Cardiac atrium fibroblast (primary cell): ENCODE results near the genes H3C3, H2BC5 and H3C4.

DNA sequence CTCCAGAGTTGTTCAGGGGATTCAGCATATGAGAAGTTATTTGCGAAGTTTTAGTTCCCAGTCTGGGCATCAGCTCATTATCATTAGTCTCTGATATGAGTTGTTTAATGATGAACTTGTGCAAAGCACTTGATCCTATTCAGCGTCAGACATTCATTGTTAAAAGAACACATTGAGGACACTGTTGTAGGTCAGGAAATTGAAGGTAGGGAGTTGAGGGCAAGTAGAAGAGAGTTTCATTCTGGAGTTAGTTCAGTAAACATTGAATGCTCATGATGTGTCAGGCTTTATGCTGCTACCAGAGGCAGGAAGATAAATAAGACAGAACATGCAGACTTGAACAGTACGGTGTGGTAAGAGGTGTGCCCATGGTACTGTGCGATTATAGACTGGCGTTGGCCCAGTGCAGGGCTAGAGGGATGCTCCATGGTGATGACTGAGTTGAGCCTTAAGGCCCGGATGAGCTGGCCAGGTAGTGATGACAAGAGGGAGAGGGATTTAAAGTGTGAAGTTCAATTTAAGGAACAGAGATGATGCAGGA lies 50.7 kb downstream of the CARMIL1 start:
- RAMPAGE, long total RNA, result no peak

GRCh38 chr6:25534891-25535441 lies 117.0 kb upstream of the SCGN start:
- RAMPAGE, long total RNA, result no peak

GRCh38 chr6:25600072-25600731 lies 51.8 kb upstream of the SCGN start:
- RAMPAGE, long total RNA, result no peak

DNA sequence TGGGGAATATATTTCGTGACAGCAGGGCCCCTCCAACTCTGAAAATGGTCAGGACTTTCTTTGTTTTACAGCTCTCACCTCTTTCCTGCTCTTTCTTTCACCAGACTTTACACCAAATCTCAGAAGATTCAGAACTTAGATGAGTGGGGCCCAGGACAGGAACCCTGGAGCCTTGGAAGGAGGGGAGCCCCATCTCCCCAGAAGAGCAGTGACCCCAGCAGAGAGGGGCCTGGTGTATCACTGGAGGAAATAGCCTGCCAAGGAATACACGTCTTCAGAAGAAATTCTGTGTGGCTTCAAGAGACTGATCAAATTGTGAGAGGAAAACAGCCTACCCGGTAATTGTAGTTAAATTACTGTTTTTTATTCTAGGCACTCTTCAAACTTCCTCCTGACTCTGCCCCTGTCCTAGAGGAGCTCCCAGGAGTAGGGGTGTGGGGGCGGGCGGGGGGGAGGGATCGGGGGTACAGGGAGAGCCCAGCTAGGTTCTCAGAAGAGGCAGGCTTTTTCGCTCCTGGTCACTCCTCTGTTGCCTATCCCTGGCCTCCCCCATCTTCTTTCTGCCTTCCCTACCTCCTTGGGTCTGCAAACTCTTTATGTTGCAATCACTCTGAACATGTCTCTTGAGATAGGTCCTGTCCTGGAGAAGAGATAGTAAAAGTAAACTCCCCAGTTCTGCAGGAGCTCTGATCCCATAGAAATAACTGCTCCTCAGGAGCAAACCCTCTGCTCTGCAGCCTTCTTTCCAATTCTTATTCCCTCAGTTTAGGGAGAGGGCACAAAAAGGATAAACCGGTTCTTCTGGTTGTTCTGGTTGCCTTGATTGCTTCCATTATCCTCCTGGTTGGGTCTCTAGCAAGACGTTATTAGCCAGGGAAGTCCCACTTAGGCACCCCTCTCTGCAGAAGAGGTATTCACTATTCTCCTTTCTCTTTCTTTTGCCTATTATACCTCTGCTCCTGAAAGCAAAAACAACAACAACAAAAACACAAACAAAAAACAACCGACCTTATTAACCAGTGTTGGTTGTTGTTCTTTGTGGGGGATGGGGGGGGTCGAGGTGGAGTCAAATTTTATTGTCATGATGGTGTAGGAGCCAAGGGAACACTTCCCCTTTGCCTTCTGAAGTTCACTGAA lies 711 bp downstream of the TRIM38 start:
- RAMPAGE, long total RNA, result no peak

DNA sequence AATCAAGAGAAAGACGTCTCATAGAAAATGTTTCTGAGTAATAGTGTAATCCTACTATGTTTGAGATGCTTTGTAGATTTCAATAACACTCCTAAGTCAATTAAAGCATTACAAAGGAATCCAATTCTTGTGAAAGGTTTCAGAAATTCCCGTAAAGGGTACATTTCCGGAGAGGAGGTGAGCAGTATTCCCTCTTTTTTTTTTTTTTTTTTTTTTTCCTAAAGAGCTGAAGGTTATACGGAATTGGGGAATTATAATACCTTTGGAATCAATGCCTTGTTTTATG lies 523 bp upstream of the H3C1 start:
- RAMPAGE, long total RNA, result no peak

- RAMPAGE, long total RNA, result no peak
These were observed 1.1 kb downstream of the H3C2 start for GRCh38 chr6:26030908-26031145.

GRCh38 chr6:26045336-26046103 lies at the start of gene H3C3:
TSS of gene H3C3 (plus strand) at chr6:26045384.
- RAMPAGE, long total RNA, result no peak

DNA sequence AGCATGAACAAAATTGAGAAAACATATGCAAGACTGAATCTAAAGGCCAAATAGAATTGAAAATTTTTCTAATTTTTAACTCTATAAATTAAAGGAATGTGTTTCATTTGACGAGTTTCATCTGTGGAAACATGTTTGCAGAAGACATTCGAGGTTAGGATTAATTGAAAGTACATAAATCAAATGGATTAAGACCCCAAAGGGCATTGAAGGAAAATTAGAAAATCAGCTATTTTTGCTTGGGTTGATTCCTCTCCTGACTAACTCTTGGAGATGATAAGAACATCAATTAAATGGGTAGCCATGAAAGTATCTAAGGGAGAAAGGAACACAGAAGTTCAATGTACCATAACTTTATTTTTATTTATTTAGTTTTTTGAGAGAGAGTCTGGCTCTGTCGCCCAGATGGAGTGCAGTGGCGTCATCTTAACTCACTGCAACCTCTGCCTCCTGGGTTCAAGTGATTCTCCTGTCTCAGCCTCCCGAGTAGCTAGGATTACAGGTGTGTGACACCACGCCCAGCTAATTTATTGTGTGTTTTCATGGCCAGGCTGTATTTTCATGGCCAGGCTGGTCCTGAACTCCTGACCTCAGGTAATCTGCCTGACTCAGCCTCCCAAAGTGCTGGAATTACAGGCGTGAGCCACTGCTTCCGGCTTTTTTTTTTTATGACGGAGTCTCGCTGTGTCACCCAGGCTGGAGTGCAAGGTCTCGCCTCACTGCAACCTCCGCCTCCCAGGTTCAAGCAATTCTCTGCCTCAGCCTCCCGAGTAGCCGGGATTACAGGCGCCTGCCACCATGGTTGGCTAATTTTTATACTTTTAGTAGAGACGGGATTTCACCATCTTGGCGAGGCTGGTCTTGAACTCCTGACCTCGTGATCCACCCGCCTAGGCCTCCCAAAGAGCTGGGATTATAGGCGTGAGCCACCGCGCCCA lies 3.7 kb downstream of the H1-2 start:
- RAMPAGE, long total RNA, result no peak

DNA sequence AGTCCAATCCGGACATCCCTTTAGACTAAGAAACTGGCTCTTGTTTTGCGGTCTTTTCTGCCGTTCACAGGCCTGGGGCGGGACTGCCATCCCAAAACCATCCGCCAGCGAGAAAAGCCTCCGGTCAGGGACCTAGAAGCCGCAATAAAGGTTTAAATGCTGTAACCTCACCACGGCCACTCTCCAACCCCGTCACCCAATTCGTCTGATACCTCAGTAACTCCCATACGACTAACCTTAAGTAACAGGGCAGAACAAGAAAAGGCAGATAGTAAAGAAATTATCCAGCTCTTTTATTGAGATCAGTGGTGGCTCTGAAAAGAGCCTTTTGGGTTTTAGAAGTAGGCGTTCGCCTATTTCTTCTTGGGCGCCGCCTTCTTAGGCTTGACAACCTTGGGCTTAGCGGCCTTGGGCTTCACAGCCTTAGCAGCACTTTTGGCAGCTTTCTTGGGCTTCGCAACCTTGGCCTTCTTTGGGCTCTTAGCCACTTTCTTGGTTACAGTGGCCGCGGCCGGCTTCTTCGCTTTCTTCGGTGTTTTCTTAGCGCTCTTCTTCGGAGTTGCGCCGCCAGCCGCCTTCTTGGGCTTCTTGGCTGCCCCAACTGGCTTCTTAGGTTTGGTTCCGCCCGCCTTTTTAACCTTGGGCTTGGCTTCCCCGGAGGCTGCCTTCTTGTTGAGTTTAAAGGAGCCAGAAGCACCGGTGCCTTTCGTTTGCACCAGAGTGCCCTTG lies 672 bp downstream of the H1-2 start:
- RAMPAGE, long total RNA, result no peak

- RAMPAGE, long total RNA, result no peak
These were observed 1.3 kb downstream of the H2AC6 start for GRCh38 chr6:26125142-26125766.

GRCh38 chr6:26138555-26139184 lies 14.7 kb downstream of the H2AC6 start:
- RAMPAGE, long total RNA, result no peak

DNA sequence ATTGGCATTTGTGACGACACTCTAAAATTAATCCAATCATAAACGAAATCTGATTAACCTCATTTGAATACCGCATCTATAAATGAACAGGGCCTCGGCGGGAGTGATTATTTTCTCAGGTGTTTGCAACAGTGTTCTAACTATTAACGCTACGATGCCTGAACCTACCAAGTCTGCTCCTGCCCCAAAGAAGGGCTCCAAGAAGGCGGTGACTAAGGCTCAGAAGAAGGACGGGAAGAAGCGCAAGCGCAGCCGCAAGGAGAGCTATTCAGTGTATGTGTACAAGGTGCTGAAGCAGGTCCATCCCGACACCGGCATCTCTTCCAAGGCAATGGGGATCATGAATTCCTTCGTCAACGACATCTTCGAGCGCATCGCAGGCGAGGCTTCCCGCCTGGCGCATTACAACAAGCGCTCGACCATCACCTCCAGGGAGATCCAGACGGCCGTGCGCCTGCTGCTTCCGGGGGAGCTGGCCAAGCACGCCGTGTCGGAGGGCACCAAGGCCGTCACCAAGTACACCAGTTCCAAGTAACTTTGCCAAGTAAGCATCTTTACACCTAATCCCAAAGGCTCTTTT lies at the start of gene H2BC5:
Gene H2BC5, plus strand, starts transcription at position 107 of the 580 bp plus-strand sequence.
- RAMPAGE, long total RNA, result no peak

- RAMPAGE, long total RNA, result no peak
These were observed 1.2 kb downstream of the H3C4 start for GRCh38 chr6:26195754-26196485.

- RAMPAGE, long total RNA, result no peak
These were observed at the start of gene H3C4 for GRCh38 chr6:26196486-26197376. TSS of gene H3C4 (minus strand) at chr6:26197286.

GRCh38 chr6:26197377-26198099 lies 452 bp upstream of the H3C4 start:
- RAMPAGE, long total RNA, result no peak

DNA sequence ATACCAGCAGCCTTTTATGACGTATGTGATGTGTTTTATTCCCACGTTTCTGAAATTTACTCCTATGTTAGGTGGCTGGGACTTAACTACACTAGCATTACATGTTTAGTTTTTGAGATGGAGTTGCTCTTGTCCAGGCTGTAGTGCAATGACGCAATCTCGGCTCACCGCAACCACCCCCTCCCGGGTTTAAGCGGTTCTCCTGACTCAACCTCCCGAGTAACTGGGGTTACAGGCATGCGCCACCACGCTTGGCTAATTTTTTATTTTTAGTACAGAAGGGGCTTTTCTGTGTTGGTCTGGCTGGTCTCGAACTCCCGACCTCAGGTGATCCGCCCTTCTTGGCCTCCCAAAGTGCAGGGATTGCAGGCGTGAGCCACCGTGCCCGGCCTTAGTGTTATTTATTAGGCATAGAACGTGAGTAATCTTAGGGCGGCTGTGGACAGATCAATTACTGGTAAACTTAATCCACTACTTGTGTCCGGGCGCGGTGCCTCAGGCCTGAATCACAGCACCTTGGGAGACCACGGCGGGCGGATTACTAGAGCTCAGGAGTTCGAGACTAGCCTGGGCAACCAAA lies 904 bp downstream of the H4C6 start:
- RAMPAGE, long total RNA, result no peak

DNA sequence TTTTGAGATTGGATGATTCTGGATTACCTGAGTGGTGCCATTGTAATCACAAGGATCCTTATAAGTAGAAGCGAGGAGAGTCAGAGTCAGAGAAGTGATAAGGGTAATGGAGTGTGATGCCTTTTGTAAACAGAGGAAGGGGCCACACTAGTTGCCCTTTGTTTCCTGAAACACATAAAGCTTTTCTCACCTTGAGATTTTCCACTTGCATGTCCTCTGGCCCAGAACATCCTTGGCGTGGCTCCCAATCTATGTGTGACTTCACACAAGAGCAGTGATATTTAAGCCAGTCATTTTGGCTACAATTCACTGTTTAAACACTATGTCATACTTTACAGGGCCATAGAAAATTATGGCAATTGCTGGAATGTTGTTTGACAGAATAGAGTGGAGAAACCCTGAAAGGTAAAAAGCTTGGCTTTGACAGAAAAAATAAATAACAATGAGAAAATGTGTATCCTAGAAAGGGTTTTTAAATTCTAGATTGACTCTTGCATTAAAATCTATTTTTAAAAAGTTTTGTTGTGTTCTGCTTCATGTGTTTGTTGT lies 3.0 kb downstream of the H4C7 start:
- RAMPAGE, long total RNA, result no peak

DNA sequence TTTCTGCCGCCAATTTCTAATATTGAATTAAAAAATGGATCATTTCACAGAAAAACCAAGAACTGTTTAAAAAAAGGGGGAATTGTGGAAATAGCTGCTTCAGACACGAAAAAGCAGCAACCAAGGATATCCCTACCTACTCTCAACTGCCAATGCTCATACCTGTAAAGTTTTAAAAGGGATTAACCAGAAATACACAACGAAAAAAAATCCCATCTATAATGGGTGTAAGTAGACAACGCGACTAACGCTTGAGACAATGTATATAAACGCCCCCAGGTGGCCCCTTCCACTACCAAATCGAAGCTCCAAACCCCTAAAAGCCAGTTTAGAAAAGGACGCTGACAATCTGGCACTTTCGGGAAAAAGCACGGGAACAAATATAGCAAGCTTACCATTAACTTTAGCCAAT lies 781 bp downstream of the H3C8 start:
- RAMPAGE, long total RNA, result no peak

DNA sequence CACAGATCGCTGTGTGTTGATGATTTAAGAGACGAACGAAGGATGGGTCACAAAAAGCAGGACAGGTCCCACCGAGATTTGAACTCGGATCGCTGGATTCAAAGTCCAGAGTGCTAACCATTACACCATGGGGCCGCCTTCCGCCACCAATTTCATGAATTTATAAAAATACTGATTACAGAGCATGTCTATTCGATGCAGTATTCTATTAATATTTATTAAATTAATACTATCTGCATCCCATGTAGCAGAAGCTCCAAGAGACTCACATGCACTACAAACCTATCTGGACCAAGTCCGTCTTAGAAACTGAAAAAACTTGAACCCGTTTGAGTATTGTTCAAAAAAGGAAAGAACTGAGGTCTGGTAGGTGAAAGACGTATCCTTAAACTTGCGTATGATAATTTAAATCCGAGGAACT lies 25.8 kb upstream of the H4C8 start:
- RAMPAGE, long total RNA, result no peak

DNA sequence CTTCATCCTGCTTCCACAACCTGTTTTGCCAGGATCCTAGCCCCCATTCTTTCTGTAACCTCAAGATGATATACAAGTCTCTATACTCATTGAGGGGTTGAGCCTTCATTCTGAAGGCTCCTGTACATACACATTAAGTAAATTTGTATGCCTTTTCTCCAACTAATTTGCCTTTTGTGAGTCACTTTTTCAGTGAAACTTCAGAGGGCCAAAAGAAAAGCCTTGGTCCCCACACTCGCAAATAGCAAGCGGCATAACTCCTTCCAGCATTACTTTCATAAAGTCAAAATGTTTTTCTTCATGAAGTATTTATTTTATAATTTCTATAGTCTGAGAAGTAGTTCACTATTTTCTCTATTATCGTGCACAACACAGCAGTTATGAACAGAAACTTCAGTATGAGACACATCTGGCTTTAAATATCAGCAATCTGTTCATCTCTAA lies 17.9 kb upstream of the BTN3A2 start:
- RAMPAGE, long total RNA, result no peak